Fibroblast of the aortic adventitia (primary cell): ENCODE measurements around the gene COL15A1.

- CAGE, long polyA plus RNA = no peak
Measured at GRCh38 chr9:98037447-98037817, 19.1 kb upstream of the NANS start.

DNA sequence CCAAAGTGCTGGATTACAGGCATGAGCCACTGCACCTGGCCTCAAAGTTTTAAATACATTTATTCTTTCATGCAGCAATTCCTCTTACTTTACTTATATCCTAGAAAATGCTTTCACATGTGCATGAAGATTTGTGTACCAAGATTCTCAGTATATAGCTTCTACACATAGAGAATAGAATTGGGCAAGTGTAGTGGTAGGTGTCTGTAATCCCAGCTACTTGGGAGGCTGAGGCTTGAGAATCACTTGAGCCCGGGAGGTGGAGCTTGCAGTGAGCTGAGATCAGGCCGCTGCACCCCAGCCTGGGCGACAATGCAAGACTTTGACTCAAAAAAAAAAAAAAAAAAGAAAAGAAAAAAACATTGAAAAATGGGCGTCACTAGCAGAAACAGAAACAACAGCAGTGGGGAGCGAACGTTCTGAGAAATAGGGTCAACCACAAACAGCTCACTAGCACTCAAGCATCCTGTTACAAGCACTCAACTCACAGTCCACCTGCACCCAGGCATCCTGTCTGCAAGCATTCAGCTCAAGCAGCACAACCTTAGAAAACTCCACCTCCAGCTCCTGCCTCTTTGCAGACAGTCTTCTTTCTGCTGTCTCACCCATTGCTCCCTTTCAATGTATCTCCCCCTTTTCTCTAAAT, 17.2 kb downstream of the TRIM14 start:
- CAGE, long polyA plus RNA = no peak

GRCh38 chr9:98183143-98183629, 9.3 kb downstream of the CORO2A start:
- CAGE, long polyA plus RNA = no peak

DNA sequence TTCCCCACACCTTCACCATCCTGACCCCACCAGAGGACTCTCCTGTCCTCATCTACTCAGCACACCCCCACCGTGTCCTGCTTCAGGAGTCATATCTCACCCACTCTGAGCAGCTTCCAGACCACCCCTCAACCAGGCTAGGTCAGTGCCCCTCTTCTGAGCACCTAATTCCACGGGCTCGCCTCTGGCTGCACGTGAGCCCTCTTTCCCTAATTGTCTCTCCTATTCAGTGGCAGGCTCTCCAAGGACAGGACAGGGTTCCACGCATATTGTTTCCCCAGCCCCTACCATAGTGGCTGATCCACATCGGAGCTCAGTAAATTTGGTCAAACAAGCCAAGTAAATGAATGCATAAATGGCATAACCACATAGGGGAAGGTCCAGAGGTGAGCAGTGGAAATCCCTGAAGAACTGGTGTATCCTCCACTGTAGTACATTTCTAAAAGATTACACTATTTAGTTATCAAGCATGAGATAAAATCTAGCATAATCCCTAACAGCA, 4.2 kb downstream of the ANKS6 start:
- CAGE, long polyA plus RNA = no peak

GRCh38 chr9:98808334-98809278, 1.1 kb downstream of the GALNT12 start:
- CAGE, long polyA plus RNA = no peak

DNA sequence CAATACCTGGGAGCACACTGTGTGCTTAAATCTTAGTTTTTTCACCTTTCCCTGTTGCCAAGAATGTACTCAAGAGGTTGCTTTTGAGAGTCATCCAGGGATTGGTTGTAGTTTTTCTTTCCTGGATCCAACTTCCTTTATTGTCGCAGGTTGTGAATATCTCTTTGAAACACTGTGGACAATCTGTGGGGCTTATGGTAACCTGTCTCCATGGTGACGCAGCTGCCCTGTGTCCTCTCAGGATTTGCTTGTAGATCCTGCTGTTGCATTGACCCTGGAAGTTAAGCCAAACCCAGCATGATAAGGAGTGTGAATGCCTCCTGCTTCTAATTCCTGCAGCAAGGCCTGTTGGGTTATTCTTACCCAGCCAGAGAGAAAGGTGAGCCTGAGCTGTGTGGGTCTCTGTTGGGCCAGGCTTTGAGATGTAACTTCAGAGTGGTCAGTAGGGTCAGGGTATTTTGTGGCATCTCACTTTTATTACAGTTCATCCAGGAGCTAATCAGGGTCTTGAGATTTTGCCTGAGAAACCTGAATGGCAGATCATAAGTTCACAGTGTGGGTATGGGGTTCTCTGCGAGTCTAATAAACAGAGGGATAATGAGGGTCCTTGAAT, 2.3 kb downstream of the GALNT12 start:
- CAGE, long polyA plus RNA = no peak

- CAGE, long polyA plus RNA = no peak
Measured at GRCh38 chr9:98810810-98811721, 3.6 kb downstream of the GALNT12 start.

DNA sequence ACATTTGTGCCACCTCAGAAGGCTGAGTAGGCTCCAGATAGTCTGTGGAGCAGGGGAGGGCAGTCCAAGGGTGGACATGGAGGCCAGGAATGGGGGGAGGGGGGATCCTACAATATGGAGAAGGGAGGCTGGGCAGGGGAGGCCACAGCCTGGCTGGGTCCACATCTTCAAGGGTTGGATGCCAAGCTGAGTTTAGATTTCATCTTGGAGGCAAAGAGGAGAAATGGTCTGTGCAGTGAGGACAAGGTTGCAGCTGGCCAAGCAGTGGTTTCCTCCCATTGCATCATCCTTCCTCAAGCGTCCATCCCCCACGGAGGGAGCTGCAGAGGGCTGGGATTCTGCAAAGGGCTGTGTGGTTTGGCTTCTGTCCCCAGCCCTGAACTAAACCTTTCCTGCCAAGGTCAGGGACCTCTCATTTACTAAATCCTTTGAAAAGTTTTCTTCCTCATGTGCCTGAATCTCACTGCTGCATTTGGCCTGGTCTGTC, 60.2 kb downstream of the GALNT12 start:
- CAGE, long polyA plus RNA = no peak

GRCh38 chr9:98943283-98944131, at the start of gene COL15A1:
TSS of gene COL15A1 (plus strand) at chr9:98943907.
- CAGE, long polyA plus RNA = no peak

DNA sequence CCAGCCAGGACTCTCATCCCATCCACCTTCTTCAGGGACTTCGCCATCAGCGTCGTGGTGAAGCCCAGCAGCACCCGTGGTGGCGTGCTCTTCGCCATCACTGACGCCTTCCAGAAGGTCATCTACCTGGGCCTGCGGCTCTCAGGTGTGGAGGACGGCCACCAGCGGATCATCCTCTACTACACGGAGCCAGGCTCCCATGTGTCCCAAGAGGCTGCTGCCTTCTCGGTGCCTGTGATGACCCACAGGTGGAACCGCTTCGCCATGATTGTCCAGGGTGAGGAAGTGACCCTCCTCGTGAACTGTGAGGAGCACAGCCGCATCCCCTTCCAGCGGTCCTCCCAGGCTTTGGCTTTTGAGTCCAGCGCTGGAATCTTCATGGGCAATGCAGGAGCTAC, 42.0 kb downstream of the COL15A1 start:
- CAGE, long polyA plus RNA = no peak

GRCh38 chr9:99059124-99060111, 45.5 kb upstream of the TGFBR1 start:
- CAGE, long polyA plus RNA = no peak

DNA sequence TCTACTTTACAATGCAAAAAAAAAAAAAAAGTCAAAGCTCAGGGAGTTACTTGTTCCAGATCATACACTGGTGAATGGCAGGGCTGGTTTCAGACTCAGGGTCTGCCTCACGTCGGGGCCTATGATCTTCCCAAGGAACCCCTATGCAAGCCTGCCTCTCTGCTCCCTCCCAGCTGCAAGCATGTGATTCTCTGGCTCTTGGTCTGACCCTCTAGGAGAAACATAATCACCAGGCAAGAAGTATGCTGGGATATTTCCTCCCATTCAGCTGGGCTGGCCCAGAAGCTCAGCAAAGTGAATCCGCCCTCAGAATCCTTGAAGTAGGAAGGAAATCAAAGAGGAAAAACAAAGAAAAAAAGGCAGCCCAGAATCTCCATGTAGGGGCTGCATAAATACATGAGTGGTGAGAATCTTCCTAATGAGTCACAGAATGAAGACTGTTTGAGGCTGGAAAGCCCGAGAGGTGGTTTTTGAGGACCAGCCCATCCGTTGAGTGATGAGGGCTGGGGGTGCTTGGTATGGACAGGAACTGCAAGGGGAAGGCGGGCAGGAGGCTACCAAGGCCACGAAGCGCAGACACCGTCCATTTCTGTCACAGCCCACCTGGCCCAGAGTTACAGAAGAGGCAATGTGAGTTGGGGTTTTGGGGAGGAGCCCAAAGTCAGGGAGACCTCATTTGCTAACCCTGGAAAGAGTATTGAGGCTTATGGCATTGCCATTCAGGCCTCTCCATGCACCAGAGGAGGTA, 33.6 kb upstream of the TGFBR1 start:
- CAGE, long polyA plus RNA = no peak

GRCh38 chr9:99121534-99122167, 16.7 kb downstream of the TGFBR1 start:
- CAGE, long polyA plus RNA = no peak

DNA sequence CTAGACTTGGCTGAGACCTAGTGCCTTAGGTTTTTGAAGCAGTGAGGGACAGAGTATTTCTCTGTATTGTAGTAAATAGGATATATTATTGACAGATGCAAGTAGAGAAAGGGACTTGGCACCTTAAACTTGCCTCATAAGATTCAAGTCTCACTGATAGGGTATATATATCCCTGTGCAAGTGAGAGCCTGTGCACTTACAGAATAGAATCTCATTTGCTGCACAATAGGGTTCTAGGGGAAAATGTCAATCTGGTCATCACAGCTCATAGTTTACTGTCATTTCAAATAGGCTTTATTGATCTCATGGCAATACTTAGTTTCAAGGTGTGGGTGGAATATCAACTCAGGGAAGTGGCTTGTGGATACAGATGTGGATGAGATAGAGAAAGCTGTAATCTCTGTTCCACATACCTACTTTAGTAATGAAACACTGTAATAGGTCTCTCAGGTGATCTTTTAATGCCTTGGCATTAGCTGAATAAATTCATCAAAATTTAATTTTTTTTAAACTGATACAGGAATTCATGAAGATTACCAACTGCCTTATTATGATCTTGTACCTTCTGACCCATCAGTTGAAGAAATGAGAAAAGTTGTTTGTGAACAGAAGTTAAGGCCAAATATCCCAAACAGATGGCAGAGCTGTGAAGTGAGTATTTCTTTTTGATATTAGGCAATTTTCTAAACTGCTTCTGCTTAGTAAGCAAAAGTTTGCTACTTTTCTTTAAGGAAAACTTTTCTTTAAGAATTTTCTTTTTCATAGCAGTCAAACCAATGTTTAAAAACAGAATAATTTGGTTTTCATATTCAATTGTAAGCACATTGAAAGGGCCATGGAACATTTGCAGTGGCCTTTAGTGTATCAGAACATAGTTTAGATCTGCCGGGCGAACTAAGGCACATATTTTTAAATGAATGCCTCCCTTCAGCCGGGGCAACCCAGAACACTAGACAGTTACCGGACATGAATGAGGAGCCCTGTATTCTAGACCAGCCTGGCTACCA, 42.5 kb downstream of the TGFBR1 start:
- CAGE, long polyA plus RNA = no peak

DNA sequence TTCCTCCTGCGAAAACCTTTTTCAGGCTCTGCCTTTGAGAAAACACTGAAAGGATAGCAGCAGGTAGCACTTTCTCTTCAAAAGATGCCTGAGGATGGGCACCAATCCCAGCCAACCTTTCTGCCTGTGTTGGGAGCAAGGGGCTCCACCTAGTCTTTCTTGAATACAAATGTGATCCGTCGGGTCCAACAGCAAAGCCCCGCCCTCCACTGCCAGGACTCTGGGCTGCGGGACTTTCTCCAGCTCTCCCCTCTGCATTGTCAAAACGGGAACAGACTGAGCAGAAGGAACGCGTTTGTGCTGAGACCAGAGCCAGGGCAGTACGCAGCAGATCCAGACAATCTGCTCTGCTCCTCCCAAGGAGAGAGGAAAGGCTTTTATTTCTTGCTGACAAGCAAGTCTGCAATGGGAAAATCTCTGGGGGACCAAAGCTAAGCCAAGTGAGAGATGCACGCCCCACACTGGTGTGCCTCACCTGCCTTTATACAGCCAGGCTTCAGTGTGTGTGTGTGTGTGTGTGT, 139.8 kb downstream of the SEC61B start:
- CAGE, long polyA plus RNA = no peak

GRCh38 chr9:99822480-99823380, 1.0 kb downstream of the NR4A3 start:
- CAGE, long polyA plus RNA = no peak

DNA sequence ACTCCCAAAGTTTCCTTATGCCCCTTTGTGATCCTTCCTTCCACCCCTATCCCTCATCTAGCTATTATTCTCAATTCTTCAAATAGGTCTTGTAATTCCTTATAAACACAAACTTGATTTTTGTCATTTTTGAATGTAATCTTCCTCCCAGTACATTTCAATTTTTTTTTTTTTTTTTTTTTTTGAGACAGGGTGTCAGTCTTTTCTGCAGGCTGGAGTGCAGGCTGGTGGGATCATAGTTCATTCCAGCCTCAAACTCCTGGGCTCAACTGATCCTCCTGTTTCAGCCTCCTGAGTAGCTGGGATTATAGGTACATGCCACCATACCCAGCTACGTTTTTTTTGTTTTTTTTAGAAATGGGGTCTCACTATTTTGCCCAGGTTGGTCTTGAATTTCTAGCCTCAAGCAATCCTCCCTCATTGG, 2.2 kb upstream of the STX17 start:
- CAGE, long polyA plus RNA = no peak

GRCh38 chr9:100144577-100145056, 45.6 kb downstream of the INVS start:
- CAGE, long polyA plus RNA = no peak

DNA sequence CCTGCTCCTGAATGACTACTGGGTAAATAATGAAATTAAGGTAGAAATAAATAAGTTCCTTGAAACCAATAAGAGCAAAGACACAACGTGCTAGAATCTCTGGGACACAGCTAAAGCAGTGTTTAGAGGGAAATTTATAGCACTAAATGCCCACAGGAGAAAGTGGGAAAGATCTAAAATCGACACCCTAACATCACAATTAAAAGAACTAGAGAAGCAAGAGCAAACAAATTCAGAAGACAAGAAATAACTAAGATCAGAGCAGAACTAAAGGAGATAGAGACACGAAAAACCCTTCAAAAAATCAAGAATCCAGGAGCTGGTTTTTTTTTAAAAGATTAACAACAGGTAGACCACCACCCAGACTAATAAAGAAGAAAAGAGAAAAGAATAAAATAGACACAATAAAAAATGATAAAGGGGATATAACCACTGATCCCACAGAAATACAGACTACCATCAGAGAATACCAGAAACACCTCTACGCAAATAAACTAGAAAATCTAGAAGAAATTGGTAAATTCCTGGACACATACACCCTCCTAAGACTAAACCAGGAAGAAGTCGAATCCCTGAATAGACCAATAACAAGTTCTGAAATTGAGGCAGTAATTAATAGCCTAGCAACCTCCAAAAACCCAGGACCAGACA, 81.1 kb downstream of the INVS start:
- CAGE, long polyA plus RNA = no peak

GRCh38 chr9:100211420-100212002, 112.5 kb downstream of the INVS start:
- CAGE, long polyA plus RNA = no peak